Anterior vena cava (tissue), 1 donor: ENCODE data around the gene ROBO1.

DNA sequence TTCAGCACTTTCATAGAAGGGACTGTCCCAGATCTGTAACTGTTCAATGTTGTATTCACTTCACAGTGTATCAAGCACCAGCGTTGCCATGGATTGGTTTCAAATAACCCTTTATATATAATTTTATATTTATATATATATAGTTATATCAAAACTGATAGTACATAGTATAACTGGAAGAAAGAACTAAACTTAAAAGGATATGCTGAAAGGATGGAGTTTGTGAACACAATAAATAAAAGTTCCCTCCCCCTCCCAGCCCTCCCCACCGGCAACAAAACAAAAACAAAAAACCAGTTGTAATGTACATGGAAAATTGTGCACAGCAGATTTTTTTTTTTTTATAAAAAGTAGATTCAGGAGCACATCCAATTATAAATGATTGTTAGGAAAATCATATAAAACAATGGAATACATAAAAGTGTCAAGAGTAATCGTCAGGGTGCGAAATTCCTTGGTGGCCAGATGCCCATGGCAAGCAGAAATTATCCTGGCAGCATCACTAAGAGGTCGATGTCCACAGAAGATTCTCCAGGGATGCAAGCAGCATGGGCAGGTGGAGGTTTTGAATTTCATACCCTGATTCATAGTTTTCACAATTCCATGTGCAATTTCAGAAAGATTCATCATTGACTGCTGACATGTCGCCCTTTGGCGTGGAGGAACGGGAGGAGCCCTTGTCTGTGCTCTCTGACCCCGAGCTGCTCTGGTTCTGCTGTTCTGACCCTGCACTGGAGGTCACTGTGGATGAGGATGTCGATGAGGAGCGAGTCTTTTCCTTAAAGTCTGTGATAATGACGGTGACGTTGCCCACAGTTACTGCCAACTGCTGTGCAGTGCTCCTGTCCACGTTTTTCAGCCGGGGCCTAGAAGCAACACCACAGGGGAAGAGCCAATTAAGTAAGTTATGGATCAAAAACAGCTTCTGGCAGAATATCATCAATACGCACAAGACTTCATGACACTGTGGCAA, 470.2 kb downstream of the SHQ1 start:
- PRO-cap = no peak

GRCh38 chr3:72405349-72406052, 442.7 kb downstream of the SHQ1 start:
- PRO-cap = no peak

DNA sequence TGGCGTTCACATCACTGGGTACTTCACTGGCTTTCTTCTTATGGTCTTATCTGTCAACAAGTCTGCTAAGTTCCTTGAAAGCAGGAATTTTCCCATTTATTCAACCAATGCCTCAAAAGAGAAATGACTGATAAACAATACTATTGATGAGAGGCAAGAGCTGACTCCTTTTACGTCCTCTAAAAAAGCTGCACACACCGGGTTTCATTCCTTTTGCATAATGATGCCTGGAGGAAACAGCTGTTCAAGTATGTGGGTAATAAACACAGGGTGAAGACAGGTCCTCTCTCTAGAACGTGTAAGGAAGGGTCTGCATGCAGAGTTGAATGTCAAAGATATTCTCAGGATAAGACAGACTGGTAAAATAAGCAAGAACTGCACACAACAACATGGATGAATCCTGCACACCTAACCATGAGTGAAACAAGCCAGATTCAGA, 408.7 kb downstream of the SHQ1 start:
- PRO-cap = no peak

DNA sequence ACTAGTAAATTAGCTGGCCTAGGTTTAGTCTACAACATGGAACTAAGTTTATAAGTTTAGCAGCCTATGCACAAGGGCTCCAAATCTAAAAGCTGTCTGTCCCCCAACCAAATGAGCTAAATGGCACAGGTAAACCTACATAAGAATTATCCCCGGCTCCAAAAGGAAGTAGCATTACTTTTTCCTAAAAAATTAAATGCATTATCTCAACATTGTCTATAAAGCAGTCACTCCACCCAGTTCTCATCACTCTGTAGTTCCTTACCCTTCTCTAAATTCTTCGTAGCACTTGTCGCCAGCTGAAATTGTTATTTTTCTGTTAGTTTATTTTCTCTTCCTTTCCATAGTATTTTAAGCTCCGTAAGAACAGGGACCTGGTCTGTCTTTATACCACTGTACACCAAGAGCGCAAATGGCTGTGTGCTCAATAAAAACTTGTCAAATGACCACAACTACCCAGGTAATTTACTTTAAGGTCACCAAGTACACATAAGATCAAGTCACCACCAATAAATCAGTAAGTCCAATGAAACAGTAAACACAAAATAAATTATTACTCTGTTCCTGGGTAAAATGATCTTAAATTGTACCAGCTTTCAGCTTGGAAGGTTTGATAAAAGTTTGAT, 407.1 kb downstream of the SHQ1 start:
- PRO-cap = no peak

- PRO-cap = no peak
Observed at GRCh38 chr3:72443585-72444690, 404.3 kb downstream of the SHQ1 start.

DNA sequence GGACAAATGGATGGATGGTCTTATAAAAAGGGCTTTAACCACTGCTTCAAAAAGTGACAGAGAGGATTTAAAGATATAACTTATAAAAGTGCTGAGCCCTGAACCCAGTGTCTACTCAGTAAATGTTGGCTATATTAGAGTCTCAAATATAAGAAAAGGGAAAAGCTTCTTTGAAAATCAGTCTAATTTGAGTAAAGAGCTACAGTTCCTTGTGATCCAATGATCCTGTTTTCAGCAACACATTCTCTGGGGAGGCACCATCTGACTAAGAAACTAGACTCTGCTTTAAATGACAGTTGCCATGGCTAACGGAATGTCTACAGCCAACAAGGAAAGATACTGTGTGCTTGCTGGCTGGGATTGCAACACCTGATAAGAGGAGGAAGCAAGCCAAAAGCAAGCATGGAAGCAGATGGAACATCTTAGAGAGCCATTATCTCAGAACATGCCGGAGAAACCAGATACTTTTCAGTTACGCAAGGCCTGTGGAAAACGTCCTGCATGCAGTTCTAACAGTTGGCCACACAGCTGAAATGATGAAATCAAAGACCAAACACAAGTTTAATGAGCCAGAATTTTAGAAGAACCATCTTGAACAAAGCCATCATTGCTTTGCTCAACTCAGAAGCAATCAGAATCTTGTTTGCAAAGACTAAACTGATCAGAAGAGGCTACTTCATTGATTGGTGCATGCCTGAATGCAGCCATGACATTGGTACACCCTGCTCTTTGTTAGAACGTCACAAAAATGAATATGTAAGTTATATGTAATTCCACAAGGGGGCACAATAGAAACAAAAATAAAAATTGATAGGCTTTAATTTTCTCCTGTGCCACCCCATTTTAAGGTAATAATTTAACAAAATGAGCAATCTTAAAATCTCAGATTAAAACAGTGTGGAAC, 50.7 kb downstream of the GXYLT2 start:
- PRO-cap = no peak

DNA sequence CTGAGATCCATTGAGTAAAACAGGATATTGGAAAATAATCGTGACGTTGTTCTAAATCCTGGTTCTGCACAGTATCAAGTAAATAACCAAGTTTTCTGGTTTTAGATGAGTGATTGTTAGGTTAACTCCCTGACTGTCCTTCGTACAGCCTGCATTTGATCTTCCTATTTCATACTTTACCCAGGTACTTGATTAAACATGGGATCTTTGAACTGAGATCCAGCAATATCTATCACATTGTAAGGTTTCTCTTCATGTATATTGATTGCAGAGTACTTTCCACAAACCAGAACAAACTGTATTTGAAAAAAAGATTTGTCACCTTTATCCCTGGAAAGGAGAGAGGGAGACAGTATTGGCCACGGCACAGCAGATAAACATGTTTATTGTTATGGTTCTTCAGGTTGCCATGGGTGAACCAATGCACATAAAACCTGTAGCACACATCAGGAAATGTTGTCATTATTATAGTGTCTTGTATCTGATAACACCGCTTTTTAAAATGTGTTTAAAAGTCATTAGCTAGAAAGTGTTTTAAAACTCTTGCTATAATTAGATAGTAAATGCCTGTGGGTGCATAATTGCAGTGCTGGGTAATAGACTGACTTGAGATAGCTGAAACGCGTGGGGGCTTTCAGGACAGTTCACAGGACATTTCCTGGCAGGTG, 36.0 kb upstream of the PPP4R2 start:
- PRO-cap = no peak

DNA sequence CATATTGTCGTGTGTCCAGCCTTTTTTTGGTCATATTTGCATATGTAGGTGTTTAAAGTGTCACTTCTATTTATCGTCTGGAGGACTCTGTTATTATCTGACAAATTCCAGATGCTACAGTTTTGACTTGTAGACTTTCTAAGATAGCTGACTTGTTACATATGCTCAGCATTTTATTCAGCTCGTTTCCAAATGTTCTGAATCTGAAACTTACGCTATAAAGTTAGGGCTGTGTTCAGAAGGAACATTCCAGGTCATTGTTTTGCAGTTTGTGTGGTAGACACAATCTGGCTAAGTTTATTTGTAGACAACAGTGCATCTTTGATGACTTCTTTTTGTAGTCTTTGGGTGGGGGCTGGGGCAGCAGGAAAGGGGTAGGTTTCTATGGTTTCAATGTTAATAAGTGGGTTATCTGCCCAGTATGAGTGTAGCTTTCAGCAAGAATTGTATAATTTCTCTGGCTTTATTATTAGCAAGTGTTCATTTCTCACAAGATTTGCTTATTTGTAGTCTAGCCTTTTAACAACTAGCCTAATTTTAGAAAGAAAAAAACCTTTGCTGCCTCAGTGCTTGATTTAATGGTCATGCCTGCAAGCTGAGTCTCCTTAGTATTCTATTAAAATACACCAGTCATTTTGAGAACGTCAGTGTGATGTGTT, 2.1 kb downstream of the PPP4R2 start:
- PRO-cap = no peak

GRCh38 chr3:73387576-73388159, 237.1 kb downstream of the PDZRN3 start:
- PRO-cap = no peak

DNA sequence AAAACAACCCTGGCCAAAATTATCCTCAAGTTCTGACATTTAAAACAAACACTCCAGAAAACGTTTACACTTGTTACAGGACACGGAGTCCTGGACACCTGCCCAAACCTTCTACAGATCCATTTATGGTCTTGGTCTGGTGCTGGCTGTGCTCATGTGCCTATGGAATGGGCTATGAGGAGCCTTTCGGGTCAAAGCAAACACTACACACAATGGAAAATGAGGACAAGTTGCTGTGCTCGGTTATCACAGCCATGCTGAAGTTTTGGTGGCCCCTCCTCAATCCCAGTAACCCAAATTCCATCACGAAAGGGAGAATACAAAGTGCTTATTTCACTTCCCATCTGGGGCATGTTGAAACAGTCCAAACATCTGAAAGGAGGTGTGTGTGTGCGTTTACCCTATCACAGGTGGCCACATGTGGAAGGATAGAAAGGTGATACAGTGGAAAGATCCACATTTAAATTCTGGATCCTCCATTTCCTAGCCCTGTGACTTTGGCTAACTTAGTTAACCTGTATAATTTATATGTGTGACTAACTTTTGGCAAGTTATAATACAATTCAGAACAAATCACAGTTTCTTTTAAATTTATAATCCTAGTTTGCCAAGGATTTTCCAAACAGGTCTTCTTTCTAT, 107.9 kb downstream of the PDZRN3 start:
- PRO-cap = no peak

- PRO-cap = unidirectional peak, minus-strand start at chr3:73521238; unidirectional peak, minus-strand start at chr3:73521303
Observed at GRCh38 chr3:73521002-73521585, 103.6 kb downstream of the PDZRN3 start.

DNA sequence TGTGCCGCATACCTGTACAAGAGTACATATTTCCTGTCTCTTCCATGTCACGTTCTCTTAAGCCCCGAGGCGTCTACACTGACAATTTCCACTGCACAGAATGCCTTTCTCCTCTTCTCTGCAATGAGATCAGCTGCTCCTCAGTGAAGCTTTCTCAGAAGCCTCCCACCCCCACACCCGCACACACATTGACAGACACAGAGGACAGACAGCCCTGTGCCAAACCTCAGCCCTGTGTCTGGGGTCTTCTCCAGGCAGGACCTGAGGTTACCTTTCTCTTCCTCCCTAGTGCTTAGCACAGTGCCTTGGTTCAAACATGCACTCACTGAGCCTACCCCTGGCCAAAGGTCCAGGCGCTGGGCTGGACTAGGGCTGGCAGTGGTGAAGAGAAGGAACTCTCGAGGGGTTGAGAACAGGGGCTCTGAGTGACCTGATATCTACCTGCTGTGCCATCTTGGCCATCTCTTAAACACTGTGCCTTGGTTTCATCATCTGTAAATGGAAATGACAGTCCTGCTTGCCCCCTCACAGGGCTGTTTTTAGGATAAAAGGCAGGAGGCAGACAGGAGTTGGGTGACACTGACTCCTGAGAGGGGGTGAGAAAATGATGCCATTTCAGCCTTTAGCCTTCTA, 55.2 kb downstream of the PDZRN3 start:
- PRO-cap = no peak

GRCh38 chr3:73813531-73813820, 188.7 kb upstream of the PDZRN3 start:
- PRO-cap = no peak

DNA sequence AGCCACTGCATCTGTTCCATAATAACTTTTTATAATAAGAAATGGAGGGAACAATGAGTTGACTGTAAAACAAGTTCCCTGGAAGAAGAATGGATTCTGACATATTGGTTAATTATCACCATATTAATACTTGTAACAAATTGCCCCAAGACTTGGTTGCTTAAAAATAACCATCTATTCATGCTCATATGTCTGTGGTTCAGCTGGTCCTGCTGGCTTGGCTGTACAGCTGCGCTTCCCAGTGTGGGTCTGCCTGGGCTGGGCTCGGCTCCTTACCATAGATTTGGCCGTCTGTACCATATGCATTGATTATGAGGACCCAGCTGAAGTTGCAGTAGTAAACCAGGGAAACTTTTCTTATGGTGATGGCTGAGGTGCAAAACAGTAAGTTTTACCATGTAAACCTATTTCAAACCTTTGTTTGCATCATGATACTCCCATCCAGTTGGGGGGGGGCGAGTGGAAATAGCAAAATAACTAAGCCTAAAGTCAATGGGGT, 15.3 kb upstream of the CNTN3 start:
- PRO-cap = unidirectional peak, plus-strand start at position 211 of the sequence

DNA sequence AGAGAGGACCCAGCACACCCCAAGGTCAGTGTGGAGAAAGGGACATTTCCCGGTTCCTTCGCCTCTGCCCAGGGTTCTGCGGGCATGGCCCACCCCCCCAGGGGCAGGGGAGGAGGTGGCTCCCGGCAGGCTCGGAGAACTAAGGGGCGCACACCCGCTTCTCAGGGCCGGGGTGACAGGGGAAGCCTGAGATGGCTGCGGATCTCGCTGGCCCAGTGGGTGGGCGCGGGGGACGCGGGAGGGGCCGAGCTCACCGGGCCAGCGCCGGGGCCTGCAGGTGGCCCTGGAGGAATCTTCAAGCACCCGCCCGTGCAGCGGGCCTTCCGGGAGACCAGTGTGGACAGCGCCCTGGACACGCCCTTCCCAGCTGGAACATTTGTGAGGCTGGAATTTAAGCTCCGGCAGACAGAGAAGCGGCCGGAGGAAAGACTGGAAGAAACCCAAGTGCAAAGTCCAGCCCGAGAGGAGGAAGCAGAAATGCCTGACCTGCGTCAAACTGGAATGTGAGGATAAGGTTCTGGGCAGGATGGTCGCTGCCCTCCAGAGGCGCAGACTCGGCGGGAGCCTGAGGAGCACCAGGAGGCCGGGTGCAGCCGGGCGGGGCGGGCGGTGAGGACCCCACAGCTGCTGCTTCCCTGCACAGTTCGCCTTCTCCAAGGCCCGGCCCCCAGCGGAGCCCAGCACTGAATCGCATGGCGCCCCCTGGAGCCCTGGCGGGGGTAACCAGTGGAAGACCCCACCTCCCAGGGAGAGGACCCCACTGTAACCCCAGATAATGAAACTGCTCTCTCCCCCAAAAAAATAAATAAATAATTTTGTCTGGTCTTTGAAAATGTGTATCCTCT, 5.6 kb upstream of the FRG2C start:
- PRO-cap = no peak

DNA sequence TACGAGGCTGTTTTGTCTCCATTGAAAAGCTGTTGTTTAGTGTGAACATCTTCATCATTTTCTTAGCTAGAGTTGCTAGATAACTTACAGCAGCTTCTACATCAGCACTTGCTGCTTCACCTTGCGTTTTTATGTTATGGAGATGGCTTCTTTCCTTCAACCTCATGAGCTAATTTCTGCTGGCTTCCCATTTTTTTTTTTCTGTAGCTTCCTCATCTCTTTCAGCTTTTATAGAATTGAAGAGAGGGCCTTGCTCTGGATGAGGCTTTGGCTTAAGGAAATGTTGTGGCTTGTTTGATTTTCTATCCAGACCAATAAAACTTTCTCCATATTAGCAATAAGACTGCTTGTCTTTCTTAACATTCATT, 379.8 kb upstream of the ZNF717 start:
- PRO-cap = no peak

- PRO-cap = no peak
Observed at GRCh38 chr3:77468179-77468410, 428.2 kb downstream of the ROBO2 start.

- PRO-cap = unidirectional peak, plus-strand start at chr3:78759392
Observed at GRCh38 chr3:78759232-78759629, 1008.6 kb downstream of the ROBO1 start.

- PRO-cap = no peak
Observed at GRCh38 chr3:78796790-78797281, 971.0 kb downstream of the ROBO1 start.

DNA sequence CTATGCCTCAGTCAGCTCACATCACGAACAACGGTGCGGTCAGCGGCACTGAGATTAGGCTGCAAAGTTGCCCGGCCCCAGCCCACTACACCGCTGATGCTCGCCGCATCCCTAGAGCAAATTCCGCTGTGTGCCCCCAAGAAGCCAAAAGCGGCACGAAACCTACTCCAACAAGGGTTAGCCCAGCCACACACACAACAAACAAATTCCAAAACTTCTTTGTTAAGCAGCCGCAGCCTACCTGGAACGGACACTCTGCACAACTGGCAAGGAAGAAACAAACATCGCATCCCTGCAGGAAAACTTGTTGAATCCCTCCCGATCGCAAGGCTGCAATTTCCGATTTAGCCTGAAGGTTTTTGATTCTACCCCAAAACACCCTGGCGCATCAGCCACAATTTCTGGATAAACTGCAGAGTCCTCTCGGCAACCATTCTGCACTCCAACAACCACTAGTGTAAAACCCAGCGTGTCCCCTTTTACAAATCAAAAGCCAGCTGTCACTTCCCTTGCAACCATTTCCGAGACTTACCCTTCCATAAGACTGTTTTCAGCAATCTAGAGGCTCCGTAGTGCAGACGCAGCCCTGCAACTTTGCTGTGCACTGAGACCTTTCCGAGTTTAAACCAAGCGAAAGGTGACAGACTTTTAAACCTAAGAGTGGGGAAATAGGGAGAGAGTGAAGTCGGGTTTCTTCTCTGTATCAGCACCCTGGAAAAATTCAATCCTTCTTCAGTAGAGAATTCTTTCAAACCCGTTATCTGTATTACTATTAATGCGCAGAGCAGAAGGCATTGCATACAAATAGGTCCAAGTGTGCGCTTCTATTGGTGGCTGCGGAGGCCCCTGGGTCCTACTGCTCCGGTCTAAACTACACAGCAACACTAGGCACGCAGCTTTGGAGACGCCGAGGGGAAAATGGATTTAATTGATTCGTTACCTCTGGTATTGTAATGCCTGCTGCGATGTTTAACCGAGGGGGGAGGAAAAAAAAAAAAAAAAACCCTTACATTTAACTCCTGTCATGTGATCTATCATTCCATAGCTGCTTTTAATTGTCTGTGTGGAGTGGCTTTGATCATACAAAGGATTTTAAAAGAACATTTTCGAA, at the start of gene ROBO1:
ROBO1 (minus strand) TSS at position 779 of the 1,111 bp plus-strand sequence.
- PRO-cap = no peak